Skeletal muscle satellite cell (primary cell): ENCODE measurements around the genes SECISBP2L, ATP8B4 and SCG3.

GRCh38 chr15:48149810-48150404, 28.2 kb downstream of the MYEF2 start:
- CAGE, long polyA plus RNA: no peak

GRCh38 chr15:48331625-48332567, 667 bp downstream of the DUT start:
- CAGE, long polyA plus RNA: no peak

DNA sequence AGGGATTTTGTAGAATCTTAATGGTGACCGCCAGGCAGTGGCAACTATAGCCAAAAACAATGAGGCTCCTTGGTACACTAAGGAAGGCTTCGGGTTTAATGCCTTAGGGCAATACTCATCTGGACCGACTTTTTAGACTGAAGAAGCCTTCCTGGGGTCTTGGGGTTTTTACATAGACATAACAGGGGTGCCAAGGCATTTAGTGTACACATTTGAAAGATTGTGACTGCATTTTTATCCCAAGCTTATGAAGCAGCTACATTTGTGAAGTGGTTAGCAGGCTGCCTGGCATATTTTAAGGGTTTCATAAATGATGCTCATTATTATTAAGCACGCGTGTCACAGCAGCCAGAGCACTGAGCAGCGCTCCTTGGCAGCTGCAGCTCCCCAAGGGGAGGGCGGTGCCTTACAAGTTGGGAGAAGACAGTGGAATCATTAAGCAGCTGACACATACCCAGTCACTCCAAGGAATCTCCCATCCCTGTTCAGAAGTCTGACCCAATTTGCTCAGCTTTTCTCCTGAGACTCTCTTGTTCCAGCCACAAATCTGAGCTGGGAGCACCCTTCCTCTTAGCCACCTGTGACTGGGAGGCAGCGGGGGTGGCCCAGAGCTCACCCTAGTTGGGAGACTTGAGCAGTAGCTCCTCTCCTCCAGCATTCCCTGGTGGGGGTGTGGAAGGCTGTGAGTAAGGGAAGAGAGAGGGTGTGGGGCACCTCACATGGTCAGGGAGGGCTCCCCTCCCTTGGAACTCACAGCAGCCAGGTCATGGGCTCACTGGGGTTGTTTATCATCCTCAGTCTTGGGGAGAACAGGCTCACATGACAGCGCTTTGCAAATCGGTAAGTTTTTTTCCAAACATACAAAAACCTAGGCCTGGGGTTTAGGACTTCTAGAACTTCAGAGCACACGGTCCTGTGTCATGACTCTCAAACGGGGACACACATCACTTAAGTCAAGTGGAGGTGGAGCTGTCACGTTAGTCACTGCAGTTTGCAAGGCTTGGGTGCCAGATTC, 64.3 kb downstream of the DUT start:
- CAGE, long polyA plus RNA: no peak

DNA sequence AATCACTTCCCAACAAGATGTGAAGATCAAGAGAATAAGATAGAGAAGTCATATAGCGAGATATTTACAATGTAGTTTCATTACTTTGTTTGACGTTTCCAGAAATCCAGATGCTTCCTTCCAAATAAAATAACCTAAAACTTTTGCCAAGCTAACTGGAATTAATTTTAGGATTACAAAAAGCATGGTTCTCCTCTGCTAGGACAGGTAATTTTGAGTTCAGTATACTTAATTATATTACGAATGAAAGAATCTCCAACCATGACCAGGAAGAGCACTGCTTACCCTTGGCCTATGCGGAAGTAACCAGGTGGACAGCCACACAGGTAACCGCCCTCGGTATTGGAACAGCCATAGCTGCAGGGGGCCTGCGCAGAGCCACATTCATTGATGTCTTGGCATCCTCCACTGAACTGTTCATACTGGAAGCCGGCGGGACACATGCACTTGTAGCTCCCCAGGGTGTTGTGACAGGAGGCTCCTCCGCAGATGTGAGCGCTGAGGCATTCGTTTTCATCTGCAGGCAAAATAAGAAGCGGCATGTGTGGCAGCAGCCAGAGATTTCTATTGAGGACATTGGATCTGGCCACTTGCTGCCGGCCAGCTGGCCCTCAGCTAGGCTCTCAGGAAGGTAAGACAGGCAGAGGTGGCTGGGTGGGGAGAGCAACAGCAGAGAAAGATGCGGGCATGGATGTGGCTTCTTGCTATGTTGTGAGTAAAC, 84.2 kb downstream of the DUT start:
- CAGE, long polyA plus RNA: no peak

GRCh38 chr15:48537449-48537930, 108.0 kb downstream of the FBN1 start:
- CAGE, long polyA plus RNA: no peak

- CAGE, long polyA plus RNA: no peak
Measured at GRCh38 chr15:48646475-48646743, 900 bp upstream of the FBN1 start.

DNA sequence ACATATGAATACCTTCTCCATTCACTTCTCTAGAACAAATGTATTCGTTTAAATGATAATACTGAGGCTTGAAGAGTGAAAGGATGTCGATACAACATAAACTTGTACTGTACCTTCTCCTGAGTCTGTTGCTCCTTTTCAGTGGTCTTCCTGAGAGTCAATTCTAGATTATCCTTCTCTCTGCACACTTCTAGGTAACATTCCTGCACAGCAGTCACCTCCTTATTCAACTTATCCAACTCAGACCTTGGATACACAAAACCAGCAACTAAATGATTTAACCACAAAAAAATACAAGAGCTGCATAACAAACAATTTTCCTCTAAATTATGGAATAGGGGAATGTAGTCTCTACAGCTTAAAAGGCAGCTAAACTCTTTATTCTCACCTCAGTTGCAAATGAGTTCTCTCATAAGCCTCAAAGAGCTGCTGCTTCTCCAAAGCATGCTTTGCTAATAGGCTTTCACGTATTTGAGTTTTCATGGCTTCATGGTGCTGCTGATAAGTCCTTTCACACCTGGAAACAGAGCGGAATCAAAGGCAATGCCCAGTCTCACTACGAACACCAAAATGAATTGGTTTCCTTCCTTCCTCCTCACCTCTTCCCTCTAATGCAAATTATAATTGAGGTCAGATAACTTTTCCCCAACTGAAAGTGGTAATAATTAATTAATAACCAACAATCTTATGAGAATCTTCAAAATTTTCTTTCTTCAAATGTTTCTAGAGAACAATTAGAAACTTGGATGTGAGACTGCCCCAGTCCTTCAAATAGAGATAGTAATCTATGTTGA, 43.7 kb downstream of the CEP152 start:
- CAGE, long polyA plus RNA: no peak

DNA sequence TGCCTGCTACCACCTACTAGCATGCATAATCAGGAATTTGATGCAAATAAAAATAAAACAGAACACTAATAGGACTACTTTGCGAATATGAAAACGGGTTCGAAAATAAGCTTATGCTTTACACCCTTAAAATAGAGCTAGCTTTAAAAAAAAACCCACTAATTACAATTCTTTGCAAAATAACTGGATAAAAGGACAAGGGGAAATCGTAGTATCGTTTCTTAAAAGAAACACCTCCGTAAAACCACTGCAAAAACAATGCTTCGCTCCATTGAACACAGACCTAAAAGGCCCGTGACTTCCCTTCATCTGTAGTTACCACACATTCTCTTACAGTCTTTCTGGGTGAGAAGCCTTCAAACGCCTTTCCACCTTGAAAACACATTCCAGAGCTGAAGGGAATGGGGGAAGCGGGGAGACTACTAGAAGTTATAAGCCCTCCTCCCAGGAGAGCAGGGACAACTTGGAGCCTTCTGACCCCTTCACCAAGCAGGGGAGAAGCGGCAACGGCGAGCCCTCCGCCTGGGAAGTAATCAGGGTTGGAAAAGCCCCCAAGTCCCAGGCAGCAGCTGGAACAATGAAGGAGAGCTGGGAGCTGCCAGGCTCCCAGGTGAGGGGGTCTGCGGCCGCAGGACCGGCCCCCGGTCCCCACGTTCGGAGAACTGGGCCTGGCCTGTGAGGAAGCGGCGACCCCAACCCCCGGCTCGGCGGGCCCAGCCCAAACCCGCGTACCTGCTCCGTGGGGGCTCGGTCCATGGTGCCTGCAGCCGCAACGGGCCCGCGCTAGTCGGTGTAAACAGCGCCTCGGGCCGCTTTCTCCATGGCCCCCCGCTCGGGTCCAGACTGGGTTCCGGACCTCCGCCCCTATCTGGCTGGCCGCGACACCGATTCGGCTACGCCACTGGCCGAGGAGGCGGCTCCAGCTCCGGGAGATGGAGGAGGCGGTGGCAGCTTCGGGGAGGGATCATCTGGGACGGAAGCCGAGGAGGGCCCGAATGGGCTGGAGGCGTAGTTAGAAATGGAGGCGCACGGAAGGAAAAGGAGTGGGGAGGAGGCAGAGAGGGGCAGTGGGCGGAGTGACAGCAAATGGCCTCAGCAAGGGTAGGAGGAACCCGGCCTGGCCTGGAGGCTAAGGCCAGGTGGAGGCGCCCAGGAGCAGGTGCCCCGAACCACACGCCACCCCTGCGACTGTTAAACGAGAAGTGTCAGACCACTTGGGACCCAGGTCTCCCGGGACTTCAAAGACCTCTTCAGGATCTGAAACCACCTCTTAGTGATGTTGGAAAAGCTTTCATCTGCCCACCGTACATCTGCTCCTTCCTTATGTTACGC, at the start of gene SECISBP2L:
Gene SECISBP2L, minus strand, starts transcription at position 903 of the 1,332 bp plus-strand sequence.
- CAGE, long polyA plus RNA: no peak

DNA sequence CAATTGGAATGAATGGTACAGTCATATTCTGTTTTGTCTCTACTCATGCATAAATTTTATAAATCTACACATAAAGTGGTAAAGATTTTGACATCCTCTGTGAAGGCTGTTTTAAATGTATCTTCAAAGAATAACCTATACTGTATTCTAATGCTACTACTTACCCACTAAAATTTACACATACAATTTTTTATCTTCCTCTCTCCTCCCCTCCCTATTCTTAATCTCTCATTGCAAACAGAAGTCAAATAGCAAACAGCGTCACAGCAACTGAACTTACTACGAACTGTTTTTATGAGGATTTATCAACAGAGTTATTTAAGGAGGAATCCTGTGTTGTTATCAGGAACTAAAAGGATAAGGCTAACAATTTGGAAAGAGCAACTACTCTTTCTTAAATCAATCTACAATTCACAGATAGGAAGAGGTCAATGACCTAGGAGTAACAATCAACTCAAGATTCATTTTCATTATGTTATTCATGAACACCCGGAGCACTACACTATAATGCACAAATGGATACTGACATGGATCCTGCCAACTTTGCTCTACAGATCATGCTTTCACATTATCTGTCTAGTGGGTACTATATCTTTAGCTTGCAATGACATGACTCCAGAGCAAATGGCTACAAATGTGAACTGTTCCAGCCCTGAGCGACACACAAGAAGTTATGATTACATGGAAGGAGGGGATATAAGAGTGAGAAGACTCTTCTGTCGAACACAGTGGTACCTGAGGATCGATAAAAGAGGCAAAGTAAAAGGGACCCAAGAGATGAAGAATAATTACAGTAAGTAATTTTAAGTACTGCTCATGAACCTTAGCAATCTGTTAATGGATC, 971 bp downstream of the FGF7 start:
- CAGE, long polyA plus RNA: no peak

- CAGE, long polyA plus RNA: no peak
Measured at GRCh38 chr15:50118990-50119913, at the start of gene ATP8B4. TSS of gene ATP8B4 (minus strand) at chr15:50119233.

GRCh38 chr15:50355998-50356342, 972 bp upstream of the GABPB1 start:
- CAGE, long polyA plus RNA: no peak

- CAGE, long polyA plus RNA: no peak
Measured at GRCh38 chr15:50468277-50468657, 44.1 kb downstream of the USP8 start.

DNA sequence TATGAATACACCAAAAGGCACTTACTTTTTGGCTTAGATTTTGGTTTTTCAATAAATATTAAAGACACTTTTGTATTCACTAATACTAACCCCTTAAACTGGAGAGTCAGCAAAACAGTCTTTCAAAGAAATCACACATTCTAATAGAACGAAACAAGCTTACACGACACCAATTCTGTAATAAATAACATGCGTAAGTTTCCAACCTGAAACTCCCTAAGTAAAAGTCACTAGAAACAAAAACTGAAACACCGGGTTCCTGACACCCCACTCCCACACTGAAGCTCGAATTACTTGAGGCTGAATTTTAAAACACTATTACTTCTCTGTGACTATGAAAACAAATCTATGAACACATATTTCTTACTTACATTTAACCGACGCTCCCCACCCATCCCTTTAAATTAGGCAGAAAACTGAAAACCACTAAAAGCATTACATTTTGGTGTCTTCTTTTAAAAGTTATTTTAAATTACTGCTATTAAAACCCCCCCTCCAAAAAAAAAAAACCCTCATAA, 1.0 kb downstream of the SPPL2A start:
- CAGE, long polyA plus RNA: no peak

DNA sequence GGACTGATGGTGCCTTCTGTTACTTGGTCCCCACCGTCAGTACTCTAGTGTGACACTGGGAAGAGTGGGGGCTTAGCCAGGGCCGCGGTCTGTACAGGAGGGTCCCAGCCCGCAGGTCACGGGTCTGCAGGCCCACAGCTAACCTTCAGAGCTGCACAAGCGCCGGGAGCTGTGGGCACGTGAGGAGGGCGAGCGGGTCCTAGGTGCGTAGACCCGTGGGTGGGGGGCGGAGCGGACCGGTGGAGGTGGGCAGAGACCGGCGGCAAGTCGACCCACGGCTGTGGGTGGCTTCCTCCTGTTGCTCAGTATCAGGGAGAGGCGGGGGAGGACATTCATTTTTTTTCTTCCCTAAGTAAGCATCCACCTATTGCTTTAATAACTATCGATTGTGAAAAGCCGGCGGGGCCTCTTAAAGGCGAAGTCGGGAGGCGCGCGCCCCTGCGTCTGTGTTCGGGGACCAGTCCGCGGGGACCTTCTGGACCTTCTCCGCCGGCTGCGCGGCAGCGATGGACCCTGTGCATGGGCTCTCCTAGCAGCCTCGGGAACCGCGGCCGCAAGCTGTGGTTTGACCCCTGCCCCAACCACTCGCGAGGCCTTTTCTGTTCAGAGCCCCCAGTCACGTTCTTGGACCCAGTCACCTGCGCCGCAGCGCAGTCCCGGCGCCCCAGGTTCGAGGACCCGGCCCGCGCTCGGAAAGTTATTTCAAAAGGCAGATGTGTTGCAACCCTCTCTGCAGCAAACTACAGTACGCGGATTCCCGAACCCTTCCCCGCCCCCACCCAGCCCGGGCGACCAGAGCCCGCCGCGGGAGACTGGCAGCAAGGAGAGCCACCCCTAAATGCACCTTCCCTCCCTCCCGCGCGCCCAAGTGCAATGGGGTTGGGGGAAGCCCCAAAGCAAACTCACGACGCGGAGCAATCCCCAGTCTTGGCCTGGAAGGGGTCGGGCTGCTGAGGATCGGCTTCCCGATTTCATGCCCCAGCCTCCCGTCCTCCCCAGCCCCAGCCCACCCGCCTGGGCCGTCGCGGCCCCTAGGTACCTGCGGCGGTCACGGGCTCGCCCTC, 869 bp downstream of the TNFAIP8L3 start:
- CAGE, long polyA plus RNA: no peak

DNA sequence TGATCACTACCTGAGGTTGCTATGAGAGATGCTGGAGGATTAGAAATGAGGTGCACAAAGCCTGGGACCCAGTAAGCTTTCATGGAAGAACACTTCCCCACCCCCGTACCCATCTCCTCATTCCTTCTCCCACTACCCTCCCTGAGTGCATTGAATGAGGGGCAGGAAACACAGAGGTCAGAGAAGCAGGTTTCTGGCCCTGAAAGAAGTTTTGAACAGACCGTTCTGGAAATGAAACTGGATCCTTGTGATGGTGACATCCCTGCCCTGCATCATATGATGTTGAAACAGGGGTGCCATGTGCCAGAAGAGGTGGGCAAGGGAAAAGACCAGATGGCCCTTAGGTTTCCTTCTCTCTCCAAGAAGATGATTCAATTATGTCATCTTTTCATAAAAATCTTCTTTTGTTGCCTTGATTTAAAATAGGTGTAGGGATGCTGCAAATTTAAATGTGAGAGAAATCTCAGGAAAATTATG, 19.7 kb upstream of the TNFAIP8L3 start:
- CAGE, long polyA plus RNA: no peak

GRCh38 chr15:51160047-51160317, 65.3 kb upstream of the TNFAIP8L3 start:
- CAGE, long polyA plus RNA: no peak

GRCh38 chr15:51191165-51191844, 96.6 kb upstream of the TNFAIP8L3 start:
- CAGE, long polyA plus RNA: no peak

GRCh38 chr15:51302784-51303414, 35.5 kb downstream of the CYP19A1 start:
- CAGE, long polyA plus RNA: no peak

DNA sequence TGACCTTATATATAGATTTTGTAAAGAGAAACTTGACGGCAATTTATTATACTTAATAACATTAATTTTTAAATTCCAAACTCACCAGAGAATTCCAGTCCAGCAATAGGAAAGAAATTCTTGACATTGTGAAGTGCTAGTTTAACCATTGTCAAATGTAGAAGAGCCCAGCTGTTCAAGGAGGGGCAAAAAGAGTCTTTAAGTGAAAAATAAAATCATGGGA, 123.9 kb downstream of the GLDN start:
- CAGE, long polyA plus RNA: no peak

- CAGE, long polyA plus RNA: no peak
Measured at GRCh38 chr15:51681071-51681877, at the start of gene SCG3. TSS of gene SCG3 (plus strand) at chr15:51681503.